Measurements from ENCODE around the gene VPS37C.

- RRBS: no CpG with 5 or more reads among the region's 14 CpGs
CAGE:
- cytosol, long polyA plus RNA: no peak
- long polyA plus RNA: no peak
- nucleus, long polyA plus RNA: no peak
Observed at GRCh38 chr11:61120431-61121663, 18.6 kb downstream of the CD5 start.

GRCh38 chr11:61126331-61127321 is 24.3 kb downstream of the CD5 start:
- RRBS: no CpG with 5 or more reads among the region's 27 CpGs
CAGE:
- cytosol, long polyA plus RNA: no peak
- long polyA plus RNA: no peak
- nucleus, long polyA plus RNA: no peak

- RRBS: no CpG with 5 or more reads among the region's 5 CpGs
CAGE:
- cytosol, long polyA plus RNA: no peak
- long polyA plus RNA: no peak
- nucleus, long polyA plus RNA: no peak
Observed at GRCh38 chr11:61150303-61150697, 10.9 kb downstream of the VPS37C start.

- RRBS: no CpG with 5 or more reads among the region's 6 CpGs
CAGE:
- cytosol, long polyA plus RNA: no peak
- long polyA plus RNA: no peak
- nucleus, long polyA plus RNA: no peak
Observed at GRCh38 chr11:61152679-61153157, 8.5 kb downstream of the VPS37C start.

DNA sequence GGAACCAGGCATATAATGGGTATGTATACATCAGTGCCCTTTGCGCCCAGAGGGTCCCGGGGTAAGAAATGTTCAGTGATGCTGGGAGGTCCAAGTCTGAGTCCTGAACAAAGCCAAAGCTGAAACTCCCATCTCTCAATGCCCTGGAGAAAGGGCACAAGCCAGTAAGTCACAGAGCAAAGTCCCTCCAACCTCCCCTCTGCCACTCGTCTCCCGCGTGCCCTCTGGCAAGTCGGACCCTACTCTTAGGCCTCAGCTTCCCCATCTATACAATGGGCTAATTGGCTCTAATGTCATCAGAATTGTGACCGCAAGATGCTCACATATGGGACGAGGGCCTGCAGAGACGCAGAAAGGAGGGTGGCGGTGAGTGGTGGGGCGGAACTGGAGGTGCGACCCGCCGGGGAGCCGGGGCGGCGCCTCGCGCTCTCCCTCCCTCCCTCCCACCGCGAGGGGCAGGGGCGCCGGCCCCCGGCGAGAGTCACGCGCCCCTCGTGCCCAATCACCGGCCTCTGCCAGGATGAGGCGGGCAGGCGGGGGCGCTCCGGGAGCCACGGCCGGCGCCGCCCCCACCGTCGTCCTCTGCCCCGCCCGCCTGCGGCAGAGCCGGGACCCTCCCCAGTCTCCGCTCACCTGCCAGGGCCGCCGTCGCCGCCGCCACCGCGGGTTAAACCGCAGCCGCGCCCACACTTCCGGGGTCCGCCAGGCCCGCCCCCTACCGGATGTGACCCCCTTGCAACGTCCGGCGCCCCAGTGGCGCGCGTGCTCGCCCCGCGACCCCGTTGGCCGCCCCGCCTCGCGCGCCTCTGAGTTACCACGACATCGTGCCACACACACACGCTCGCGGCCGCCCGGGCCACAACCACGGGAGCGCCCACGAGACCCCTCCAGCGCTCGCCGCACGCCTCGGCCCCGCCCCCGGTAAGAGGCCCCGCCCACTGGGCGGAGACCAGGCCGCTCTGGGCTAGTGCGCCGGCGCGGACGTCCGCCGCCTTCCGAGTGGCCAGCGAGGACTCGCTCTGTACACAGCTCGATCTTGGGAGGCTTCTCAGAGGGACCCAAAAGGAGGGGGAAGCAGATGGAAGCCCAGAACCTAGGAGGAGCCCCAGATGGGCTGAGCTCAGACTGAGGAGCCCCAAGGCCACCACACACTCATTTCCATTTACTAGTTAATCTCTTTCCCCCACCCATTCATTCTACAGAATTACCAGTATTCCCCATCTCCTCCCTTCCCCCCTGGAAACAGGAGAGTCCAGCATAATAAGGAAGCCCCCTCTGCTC is at the start of gene VPS37C:
TSS of gene VPS37C (minus strand) at position 669 of the 1,281 bp plus-strand sequence.
- RRBS: 2% methylated on average over 51 of the region's 104 CpGs
CAGE:
- cytosol, long polyA plus RNA: no peak
- long polyA plus RNA: no peak
- nucleus, long polyA plus RNA: no peak

- RRBS: no CpG with 5 or more reads among the region's 5 CpGs
CAGE:
- cytosol, long polyA plus RNA: no peak
- long polyA plus RNA: no peak
- nucleus, long polyA plus RNA: no peak
Observed at GRCh38 chr11:61298763-61299322, 3.7 kb upstream of the VWCE start.

DNA sequence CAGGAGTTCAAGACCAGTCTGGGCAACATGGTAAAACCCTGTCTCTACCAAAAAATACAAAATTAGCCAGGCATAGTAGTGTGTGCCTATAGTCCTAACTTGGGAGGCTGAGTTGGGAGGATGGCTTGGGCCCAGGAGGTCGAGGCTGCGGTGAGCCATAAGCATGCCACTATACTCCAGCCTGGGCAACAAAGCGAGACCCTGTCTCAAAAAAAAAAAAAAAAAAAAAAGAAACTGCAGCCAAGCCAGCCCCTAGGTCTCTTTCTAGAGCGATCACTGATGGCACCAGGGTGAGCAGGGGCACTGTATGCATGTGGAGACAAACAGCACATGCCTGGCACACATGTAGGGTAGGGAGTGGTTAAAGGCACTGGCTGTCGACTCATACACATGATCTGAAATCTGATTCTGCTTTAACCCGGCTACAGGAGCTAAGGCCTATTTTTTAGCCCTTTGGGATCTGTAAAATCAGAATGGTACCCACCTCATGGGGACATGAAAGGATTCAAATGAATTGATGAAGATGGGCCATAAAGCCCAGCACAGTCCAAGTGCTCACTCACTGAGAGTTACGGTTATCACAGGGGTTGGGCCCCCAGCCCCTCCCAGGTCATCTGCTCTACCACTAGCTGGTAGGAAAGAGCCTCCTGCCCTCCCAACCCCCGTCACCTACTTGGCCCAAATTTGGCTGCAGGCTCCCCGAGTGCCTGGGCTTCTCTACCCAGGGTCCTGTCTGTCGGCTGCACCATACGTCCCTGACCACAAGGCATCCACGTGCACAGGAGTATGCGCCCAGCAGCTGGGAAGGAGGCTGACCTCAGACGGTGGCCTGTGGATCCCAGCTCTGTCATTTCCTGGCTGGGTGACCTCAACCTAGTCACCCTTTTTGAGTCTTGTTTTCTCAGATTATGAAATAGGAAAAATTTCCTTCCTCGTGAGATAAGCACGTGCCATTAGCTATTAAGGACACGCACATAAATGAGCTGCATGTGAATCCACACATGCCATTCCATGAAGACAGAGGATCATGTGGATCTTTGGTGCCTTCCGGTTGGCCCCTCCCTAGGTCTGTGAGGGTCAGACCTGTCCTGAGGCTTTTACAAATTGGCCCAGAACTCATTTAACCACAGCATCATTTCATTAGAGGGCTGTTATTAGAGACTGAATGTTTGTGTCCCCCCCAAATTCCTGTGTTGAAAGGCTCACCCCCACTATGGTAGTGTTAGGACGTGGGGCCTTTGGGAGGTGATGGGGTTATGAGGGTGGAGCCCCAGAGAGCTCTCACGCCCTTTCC is 13.9 kb downstream of the CYB561A3 start:
- RRBS: no CpG with 5 or more reads among the region's 20 CpGs
CAGE:
- cytosol, long polyA plus RNA: no peak
- long polyA plus RNA: no peak
- nucleus, long polyA plus RNA: no peak

GRCh38 chr11:61437384-61438272 is 7.7 kb downstream of the SDHAF2 start:
- RRBS: no CpG with 5 or more reads among the region's 15 CpGs
CAGE:
- cytosol, long polyA plus RNA: no peak
- long polyA plus RNA: no peak
- nucleus, long polyA plus RNA: no peak

- RRBS: no CpG with 5 or more reads among the region's 2 CpGs
CAGE:
- cytosol, long polyA plus RNA: no peak
- long polyA plus RNA: no peak
- nucleus, long polyA plus RNA: no peak
Observed at GRCh38 chr11:61453501-61453963, 23.6 kb downstream of the SDHAF2 start.

DNA sequence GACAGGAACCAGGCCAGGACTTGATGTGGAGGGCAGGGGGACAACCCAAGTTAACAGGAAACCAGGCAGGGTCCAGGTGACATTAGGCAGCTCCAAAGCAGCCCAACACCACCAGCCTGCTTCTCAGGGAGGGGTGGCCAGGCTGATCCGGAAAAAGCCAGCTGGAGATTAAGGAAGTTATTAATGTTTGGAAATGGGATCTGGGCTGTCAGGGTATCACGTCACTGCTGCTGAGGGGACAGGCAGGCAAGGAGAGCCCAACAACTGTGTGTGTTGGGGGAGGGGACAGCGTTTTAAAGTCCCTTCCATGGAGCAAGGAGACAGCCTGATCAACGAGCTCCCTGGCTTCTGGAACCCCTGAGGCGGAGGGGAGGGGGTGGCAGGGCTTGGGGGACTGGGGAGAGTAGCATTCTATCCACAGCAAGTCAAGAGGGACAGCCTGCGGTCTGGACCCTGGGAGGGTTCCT is 27.2 kb downstream of the SYT7 start:
- RRBS: no CpG with 5 or more reads among the region's 6 CpGs
CAGE:
- cytosol, long polyA plus RNA: no peak
- long polyA plus RNA: no peak
- nucleus, long polyA plus RNA: no peak

DNA sequence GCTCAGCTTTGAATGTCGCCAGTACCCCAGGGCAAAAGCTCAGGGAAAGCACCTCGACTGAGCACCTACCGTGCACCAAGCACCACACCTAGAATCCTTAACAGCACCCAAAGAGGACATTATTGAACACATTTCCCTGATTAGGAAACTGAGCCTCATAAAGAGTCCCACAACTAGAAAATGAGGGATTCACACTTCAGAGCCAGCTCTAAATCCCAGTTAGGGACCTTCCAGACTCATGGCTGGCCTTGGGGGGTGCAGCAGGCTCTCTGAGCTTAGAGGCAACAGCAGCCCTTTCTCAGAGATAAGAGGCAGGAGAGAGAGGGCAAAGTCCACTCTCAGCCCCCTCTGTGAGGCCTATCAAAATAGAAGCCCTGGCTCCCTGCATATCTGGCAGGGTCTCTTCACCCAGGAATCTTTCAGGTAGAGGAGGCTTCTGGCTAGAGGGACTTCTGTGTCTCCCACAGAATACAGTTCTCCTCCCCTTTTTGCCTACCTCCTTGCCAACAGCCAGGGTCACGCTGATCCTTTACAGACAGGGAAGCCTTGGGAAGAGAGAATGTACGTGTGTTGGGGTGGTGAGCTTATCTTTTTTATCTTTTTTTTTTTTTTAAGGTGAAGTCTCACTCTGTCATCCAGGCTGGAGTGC is 13.3 kb upstream of the DAGLA start:
- RRBS: no CpG with 5 or more reads among the region's 5 CpGs
CAGE:
- cytosol, long polyA plus RNA: no peak
- long polyA plus RNA: no peak
- nucleus, long polyA plus RNA: no peak

DNA sequence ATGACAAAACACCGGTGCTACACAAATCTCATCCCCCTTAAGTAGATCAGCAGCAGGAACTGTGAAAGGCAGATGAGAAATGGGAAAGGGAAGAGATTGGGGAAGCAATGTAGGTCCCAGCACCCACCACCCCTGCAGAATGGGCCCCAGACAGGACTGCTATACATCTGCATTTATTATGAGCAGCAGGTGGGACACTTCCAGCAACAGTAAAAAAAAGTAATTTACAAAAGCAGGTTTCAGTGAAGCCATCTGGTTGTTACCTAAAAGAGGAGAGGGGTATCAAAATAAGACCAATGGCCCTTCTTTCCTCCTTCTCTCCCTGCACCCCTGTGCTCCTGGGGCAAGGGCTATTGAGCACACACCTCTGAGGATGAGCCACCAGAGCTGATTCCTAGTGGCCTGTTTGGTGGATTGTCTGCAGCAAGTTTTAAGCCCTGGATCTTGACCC is 3.4 kb downstream of the TMEM258 start:
- RRBS: no CpG with 5 or more reads among the region's 1 CpG
CAGE:
- cytosol, long polyA plus RNA: no peak
- long polyA plus RNA: no peak
- nucleus, long polyA plus RNA: start-site peak on the minus strand centred at position 248 of the sequence, 24 bp wide, 279 reads

GRCh38 chr11:61801412-61802152 is 8.9 kb downstream of the FEN1 start:
- RRBS: no CpG with 5 or more reads among the region's 9 CpGs
CAGE:
- cytosol, long polyA plus RNA: start-site peak on the plus strand at chr11:61802030-61802044, 5 reads
- long polyA plus RNA: no peak
- nucleus, long polyA plus RNA: no peak

GRCh38 chr11:61811943-61813455 is 4.3 kb downstream of the FADS1 start:
- RRBS: no CpG with 5 or more reads among the region's 14 CpGs
CAGE:
- cytosol, long polyA plus RNA: no peak
- long polyA plus RNA: no peak
- nucleus, long polyA plus RNA: no peak

- RRBS: 2% methylated on average over 11 of the region's 38 CpGs
CAGE:
- cytosol, long polyA plus RNA: start-site peak on the plus strand at chr11:61816255-61816573, 1,309 reads
- long polyA plus RNA: start-site peak on the plus strand at chr11:61816255-61816360, 792 and 826 reads in 2 replicates
- nucleus, long polyA plus RNA: start-site peak on the minus strand at chr11:61816128-61816195, 24 reads; start-site peak on the plus strand at chr11:61816291-61816354, 366 reads
Observed at GRCh38 chr11:61816009-61816639, 679 bp downstream of the FADS1 start.

- RRBS: under 1% methylated on average over 19 of the region's 54 CpGs
CAGE:
- cytosol, long polyA plus RNA: no peak
- long polyA plus RNA: no peak
- nucleus, long polyA plus RNA: no peak
Observed at GRCh38 chr11:61828642-61829470, 756 bp downstream of the FADS2 start.

GRCh38 chr11:61834304-61834988 is 6.3 kb downstream of the FADS2 start:
- RRBS: no CpG with 5 or more reads among the region's 9 CpGs
CAGE:
- cytosol, long polyA plus RNA: no peak
- long polyA plus RNA: no peak
- nucleus, long polyA plus RNA: no peak

GRCh38 chr11:62061796-62062306 is 62.0 kb upstream of the INCENP start:
- RRBS: no CpG with 5 or more reads among the region's 5 CpGs
CAGE:
- cytosol, long polyA plus RNA: no peak
- long polyA plus RNA: no peak
- nucleus, long polyA plus RNA: no peak

DNA sequence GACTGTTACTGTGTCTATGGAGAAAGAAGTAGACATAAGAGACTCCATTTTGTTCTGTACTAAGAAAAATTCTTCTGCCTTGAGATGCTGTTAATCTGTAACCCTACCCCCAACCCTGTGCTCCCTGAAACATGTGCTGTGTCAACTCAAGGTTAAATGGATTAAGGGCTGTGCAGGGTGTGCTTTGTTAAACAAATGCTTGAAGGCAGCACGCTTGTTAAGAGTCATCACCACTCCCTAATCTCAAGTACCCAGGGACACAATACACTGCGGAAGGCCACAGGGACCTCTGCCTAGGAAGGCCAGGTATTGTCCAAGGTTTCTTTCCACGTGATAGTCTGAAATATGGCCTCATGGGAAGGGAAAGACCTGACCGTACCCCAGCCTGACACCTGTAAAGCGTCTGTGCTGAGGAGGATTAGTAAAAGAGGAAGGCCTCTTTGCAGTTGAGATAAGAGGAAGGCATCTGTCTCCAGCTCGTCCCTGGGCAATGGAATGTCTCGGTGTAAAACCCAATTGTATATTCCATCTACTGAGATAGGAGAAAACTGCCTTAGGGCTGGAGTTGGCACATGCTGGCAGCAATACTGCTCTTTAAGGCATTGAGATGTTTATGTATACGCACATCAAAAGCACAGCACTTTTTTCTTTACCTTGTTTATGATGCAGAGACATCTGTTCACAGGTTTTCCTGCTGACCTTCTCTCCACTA is 10.5 kb upstream of the ASRGL1 start:
- RRBS: no CpG with 5 or more reads among the region's 8 CpGs
CAGE:
- cytosol, long polyA plus RNA: no peak
- long polyA plus RNA: no peak
- nucleus, long polyA plus RNA: no peak

DNA sequence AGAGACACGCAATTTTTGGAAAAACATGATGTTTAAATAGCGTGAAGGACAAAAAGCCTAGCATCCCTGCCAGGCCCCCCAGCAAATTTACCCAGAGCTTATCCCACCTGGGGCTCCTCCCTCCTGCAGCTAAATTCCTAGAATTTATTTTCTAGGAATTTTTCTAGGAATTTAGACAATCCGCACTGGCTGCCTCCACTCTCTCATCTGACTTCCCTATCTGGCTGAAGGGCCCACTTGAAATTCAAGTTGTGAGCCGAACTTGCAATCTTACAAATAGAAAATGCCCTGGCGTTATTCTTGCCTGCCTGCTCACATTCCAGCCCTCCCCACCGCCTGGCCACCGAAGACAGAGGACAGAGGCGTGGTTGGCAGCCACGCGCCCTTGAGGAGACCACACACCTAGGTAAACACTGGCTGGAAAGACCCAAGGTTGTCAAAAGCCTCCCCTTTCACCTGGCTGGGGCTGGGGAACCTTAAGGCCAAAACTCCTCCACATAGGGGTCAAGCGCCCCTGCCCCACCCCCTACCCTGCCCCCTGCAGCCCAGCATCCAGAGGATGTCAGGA is 42.3 kb downstream of the AHNAK start:
- RRBS: no CpG with 5 or more reads among the region's 11 CpGs
CAGE:
- cytosol, long polyA plus RNA: no peak
- long polyA plus RNA: no peak
- nucleus, long polyA plus RNA: no peak